Thoracic aorta (tissue), 1 donor: ENCODE results near the genes MGAT4A, NMS and NPAS2.

GRCh38 chr2:98730100-98731233, at the start of gene MGAT4A:
TSS of gene MGAT4A (minus strand) at chr2:98731132.
- RAMPAGE, long total RNA: no peak

GRCh38 chr2:98732462-98732742, 1.5 kb upstream of the MGAT4A start:
- RAMPAGE, long total RNA: no peak

GRCh38 chr2:98824255-98824797, 93.4 kb upstream of the MGAT4A start:
- RAMPAGE, long total RNA: no peak

DNA sequence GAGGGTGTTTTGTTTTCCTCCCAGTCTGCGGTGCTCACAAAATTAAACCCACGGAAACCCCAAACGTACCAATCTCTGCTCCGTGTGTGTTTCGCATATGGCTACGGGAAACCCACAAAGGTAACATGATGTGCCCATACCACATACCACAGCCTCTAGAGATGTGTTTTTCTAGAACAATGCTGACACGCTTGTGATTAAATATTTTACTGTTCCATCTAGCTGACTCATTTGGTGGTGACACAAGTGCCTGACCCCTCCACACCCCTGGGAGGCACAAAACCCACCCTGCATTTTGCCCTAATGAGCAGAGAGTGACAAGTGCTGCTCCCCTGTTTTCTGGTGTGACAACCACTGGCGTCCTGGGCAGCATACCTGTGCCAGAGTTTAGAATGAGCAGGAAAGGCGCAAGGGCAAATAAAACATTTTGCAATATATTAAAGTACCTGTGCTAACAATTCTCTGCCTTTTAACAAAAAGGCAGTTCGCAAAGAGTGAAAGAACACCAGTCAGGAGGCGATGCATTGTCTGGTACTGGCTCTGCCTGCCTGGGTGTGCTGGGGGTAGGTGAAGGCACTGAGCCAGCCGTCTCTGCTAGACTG, 24.2 kb downstream of the CRACDL start:
- RAMPAGE, long total RNA: no peak

GRCh38 chr2:99171068-99171768, 9.6 kb downstream of the MITD1 start:
- RAMPAGE, long total RNA: no peak

GRCh38 chr2:99197877-99198504, 17.0 kb downstream of the MRPL30 start:
- RAMPAGE, long total RNA: no peak

- RAMPAGE, long total RNA: no peak
Measured at GRCh38 chr2:99400459-99401507, 63.6 kb downstream of the EIF5B start.

GRCh38 chr2:99402471-99403316, 65.5 kb downstream of the EIF5B start:
- RAMPAGE, long total RNA: no peak

- RAMPAGE, long total RNA: no peak
Measured at GRCh38 chr2:99410000-99410897, 73.1 kb downstream of the EIF5B start.

DNA sequence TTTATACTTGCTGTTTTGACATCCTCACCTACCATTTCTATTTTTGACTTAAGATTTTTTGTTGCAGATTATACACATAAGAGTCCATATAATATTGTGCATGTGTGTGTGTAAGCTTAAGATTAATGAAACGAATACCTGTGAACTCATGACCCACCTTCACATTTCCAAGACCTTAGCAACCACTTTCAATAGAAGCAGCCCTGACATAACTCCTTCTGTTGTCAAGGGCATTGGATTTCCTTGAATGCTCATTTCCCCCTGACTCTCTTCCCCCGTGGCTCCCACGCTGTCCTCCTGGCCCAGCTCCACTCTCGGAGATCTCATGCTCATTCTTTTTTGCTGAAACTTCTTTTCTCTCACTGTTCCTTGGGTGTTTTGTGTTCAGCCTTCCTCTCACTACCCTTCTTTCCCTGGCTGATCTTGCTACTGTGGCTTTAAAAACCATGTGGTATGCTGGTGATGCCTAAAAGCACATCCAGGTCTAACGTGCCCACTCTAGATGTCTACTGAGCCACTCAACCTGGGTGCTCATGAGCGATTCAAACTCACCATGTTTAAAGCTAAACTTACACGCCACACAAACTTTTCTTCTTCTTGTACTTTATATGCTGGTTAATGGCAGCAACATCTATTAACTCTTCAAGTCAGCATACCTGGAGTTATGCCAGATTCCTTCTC, 267.1 kb upstream of the REV1 start:
- RAMPAGE, long total RNA: no peak

GRCh38 chr2:99771541-99771990, 281.7 kb upstream of the REV1 start:
- RAMPAGE, long total RNA: no peak

DNA sequence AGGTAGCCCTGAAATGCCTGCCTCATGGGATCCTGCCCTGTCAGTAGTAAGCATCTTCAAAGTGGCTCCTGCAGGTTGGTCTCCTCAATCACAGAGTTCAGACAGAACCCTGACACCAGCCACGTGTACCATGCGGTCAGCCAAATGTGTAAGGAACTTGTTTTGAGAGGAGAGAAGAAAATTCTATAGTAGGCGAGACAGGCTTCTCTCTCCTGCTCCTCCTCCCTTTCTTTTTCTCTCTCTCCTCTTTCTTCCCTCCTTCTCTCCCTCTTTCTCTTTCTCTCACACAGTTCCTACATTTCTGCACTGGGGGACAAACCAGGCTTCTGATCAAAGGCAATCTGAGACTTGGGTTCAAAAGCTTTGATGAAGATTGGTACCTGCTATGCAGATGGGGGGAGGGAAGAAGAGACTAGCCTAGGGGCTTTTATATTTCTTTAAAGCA, 212.1 kb downstream of the AFF3 start:
- RAMPAGE, long total RNA: no peak

DNA sequence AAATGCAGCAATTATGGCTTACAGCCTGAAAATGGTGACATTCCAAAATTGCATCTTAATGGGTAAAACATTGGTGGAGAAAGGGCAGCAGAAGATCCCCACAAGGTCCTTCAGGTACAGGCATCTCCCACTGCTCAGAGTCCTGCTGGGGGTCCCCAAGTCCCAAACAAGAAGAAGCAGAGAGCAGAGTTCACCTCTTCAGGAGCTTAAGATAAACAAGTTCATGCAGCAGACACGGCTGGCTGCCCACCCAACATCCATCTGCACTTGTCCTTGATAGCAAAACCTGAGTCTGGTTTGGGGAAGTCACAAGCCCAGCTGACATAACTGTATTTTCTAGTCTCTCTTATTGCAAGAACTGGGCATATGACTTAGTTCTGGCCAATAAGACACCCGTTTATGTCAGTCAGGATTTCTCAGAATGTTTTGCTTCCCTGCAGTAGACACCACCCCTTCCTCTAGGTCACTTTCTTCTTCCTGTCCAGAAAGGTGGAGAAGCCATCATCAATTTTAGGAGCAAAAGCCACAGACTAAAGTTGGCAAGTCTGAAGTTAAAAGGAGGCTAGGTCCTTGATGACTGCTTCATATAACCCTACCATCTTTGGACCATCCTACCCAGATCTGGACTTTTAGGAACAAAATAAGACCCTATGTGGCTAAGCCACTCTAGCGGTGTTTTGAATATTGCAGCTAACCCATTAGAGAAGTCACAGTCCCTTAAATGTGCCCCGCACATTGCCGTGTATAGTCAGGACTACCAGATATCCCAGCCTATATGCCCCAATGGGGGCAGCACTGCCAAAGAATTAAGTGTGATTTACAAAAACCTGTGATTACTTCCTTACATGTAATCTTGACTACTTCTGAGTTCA, 31.6 kb downstream of the AFF3 start:
- RAMPAGE, long total RNA: no peak

DNA sequence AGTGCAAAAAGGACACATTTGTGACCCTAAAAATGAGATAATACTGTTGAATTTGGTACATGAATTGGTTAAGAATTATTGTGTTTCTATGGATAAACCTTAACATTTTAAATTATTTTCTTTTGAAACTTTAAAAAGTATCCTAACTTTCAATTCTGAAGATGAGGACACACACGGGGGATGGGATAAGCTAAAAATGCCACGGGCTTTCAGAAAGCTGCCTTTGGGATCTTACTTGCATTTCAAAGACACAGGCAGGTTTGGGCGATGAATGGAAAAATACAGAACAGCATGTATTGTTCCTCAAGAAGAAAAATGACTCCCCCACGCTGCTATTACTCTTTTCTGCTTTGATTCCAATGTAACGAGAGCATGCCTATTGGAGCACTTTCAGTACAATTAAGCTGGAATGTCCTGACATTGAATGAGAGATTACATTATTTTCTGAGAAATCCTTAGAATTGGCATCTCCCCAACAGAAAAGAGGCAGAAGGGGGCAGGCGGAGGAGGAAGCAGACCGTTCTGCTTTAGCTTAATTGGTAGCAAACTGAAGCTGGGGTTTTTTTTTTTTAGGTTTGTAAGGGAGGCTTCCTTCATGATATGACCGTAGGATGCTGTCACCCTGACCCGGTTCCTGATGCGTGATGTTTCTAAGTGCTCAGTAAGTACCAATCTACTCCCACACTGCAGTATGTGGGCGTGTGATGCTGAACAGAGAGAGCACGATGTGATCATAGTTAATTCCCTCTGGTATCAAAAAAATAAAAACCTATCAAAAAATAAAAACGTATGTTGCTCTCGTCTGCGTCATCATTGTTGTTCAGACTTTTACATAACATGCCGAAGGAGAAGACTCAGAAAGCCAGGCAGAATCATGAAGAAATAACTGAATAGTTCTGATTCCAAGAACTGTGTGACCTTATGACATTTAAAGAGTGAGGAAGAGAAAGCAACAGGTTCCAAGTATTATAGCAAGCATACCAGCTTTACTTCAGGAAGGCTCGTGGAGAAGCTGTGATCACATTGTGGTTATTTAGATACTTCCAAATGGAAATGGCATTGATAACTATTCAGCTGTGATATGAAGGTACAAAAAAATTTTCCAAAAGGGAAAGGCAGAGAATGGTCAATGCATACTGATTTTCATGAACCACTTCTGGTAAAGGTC, 40.6 kb downstream of the LONRF2 start:
- RAMPAGE, long total RNA: no peak

DNA sequence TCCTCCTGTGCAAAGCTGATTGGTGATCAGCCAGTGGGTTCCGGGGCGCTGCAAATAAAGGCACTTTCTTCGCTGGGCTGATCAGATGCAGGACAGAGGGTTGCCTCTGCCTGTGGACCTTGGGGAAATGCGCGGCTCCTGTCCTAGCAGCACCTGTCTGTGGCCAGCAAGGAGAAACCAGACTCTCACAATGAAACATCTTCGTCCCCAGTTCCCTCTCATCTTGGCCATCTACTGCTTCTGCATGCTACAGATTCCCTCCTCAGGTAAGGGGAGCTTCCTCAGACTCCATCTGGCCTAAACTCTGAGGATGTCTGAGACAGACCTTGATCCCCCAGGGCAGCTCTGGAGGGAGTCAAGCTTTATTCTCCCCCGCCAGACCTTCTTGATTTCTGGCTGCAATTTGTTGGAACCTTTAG, at the start of gene NMS:
TSS of gene NMS (plus strand) at position 184 of the 419 bp plus-strand sequence.
- RAMPAGE, long total RNA: no peak

- RAMPAGE, long total RNA: no peak
Measured at GRCh38 chr2:100793823-100794375, 26.0 kb upstream of the NPAS2 start.

GRCh38 chr2:100819815-100820674, at the start of gene NPAS2:
TSS of gene NPAS2 (plus strand) at chr2:100820139.
- RAMPAGE, long total RNA: no peak

DNA sequence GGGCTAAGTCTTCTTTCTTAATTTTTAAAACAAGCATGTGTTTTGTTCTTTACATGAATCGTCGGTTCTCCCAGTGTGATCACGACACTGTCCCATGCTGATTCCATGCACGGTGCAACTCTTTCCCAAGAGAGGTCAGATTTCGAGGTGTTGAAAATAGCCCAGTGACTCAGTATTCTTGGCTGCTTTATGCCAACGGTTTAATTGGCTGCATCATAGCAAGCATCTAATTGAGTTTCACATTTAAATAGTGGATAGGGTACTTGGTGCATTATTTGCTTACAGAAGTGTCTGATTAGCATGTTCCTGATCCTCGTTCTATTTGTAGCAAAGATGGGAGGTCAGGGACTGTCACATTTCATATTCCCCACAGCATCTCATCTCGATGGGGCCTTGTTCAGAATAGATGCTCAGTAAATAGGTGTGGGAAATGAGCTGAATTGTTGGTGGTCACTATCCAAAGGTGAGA, 2.8 kb downstream of the NPAS2 start:
- RAMPAGE, long total RNA: no peak

DNA sequence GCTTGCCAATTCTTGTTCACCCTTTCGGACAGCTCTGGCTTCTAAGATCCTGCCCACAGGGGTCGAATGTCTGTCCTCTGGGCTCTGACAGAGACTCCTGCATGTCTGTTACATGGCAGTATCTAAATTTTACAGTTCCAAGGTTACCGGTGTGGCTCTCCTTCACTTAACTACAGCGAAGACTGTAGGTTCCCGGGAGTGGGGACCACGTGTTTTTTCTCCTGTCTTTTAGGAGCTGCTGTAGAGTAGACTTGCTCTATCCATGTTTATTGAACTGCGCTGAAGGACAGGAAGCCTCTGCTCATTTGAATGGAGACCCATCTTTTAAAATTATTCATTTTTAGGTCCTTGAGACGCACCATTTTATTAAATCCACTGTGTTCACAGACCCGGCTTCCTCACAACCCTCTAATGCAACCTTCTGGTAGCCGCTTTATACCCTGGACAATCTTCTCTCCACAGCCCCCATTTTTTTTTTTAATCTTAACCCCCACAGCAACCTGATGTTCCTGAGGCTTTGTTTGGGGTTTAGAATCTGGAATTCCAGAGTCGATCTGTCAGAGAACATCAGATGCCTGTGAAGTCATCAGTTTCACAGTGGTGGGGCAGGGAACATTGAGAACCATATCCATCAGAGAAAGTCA, 20.3 kb downstream of the NPAS2 start:
- RAMPAGE, long total RNA: no peak

- RAMPAGE, long total RNA: start-site peak on the plus strand at chr2:100965449-100965794, 8 reads
Measured at GRCh38 chr2:100965403-100966033, 36.6 kb upstream of the RPL31 start.